ENCODE results near the genes AP1G2 and TM9SF1.

GRCh38 chr14:23567667-23568123 lies at the start of gene AP1G2:
TSS of gene AP1G2 (minus strand) at chr14:23567791.
- PRO-cap, result bidirectional peak, plus-strand start at chr14:23567893, minus-strand start at chr14:23567783

GRCh38 chr14:23954836-23955429 lies 1.4 kb downstream of the DHRS4 start:
- PRO-cap, result no peak

DNA sequence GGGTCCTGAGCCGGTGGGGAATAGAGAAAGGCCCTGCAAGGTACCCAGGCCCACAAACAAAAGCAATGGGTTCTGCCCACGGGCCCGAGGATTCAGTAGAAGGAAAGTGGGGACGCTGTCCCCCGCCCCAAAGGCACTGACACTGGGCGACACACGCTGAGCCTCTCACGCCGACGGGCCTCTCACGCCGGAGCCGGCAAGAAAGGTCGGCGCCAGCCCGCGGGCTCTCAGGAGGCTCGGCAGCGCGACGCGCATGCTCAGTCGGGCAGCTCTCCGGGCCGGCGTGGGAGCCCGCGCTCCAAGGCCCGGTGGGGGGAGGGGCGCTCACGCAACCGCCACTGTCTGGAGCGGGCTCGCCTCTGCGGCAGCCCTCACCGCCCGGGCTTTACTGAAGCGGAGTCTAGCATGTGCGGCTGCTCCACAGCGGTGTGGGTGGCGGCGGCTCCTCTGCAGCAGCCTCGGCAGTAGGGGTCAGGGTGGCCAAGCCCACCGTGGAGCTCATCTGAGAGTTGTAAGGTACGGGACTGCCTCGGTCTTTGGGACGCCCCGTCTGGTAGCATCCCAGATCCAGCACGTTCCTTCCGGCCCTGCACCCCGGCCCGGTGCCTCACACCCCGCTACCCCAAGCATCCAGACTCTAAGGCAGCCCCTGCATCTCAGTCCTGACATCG lies 16.2 kb downstream of the DHRS4 start:
- PRO-cap, result bidirectional peak, plus-strand start at position 335 of the sequence, minus-strand start at position 201 of the sequence

GRCh38 chr14:24036089-24037165 lies 15.4 kb upstream of the CARMIL3 start:
- PRO-cap, result unidirectional peak, minus-strand start at chr14:24036860

- PRO-cap, result no peak
These were observed 7.1 kb downstream of the REC8 start for GRCh38 chr14:24178520-24179797.

GRCh38 chr14:24195159-24196143 lies at the start of gene TM9SF1:
TSS of gene TM9SF1 (minus strand) at chr14:24195441.
- PRO-cap, result bidirectional peak, plus-strand start at chr14:24195344, minus-strand start at chr14:24195246; bidirectional peak, plus-strand start at chr14:24195431, minus-strand start at chr14:24195637; bidirectional peak, plus-strand start at chr14:24196015, minus-strand start at chr14:24195969

- PRO-cap, result no peak
These were observed 7.0 kb downstream of the TGM1 start for GRCh38 chr14:24255823-24256588.

DNA sequence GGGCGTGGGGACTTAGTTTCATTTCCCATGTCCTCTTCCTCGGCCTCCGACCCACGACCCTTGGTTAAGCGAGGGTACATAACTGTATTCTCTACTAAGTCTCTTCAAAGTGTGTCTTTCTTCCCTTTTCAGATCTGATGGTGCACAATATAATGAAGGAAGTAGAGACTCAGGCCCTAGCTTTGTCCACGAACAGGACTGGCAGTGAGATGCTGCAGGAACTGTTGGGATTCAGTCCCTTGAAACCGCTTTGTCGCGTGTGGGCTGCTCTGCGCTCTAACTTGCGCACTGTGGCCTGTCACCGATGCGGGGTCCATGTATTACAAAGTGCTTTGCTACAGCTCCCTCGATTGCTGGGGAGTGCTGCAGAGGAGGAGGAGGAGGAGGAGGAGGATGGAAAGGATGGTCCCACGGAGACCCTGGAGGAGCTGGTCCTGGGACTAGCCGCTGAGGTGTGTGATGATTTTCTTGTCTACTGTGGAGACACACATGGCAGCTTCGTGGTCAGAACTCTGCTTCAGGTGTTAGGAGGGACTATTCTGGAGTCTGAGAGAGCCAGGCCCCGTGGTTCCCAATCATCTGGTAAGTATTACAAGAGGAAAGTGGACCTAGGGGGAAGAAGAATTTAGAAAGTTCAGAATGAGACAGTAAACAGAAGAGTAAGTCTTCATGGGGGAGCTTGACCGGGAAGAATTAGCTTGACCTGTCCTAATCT lies 783 bp downstream of the NOP9 start:
- PRO-cap, result no peak

- PRO-cap, result no peak
These were observed 2.4 kb downstream of the CIDEB start for GRCh38 chr14:24305026-24306212.

GRCh38 chr14:24321992-24322509 lies 10.7 kb downstream of the LTB4R start:
- PRO-cap, result no peak

DNA sequence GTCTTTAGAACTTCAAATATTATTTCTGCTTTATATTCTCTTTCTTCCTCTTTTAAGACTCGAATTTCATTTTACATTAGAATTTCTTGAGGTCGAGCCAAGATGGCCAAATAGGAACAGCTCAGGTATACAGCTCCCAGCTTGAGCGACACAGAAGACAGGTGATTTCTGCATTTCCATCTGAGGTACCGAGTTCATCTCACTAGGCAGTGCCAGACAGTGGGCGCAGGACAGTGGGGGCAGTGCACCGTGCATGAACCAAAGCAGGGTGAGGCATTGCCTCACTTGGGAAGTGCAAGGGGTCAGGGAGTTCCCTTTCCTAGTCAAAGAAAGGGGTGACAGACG lies 17.8 kb upstream of the CMA1 start:
- PRO-cap, result no peak

DNA sequence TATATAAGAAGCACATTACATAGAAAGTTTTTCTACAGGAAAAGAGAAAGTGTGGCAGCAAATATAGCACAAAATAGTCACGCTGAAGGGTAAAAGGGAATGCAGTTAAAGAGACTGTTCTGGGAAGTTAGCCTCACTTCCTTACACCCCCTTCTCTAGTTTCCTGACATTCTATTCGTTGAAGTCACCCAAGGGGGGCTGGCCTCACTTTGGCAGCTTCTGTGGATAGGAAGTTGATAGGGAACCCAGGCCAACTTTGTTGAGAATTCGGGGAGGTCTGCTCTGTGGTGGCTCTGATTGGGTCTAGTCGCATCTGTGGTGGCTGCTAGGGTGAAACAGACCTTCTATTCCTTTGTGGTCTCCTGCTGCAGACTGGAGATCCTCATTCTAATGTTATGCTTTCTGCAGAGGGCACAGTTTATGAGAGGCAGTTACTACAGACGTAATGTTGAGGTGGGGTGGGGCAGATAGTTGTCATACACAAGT lies 28.7 kb upstream of the GZMB start:
- PRO-cap, result no peak

GRCh38 chr14:24817322-24817604 lies 183.3 kb upstream of the GZMB start:
- PRO-cap, result no peak

GRCh38 chr14:25009426-25010337 lies 40.3 kb downstream of the STXBP6 start:
- PRO-cap, result no peak

DNA sequence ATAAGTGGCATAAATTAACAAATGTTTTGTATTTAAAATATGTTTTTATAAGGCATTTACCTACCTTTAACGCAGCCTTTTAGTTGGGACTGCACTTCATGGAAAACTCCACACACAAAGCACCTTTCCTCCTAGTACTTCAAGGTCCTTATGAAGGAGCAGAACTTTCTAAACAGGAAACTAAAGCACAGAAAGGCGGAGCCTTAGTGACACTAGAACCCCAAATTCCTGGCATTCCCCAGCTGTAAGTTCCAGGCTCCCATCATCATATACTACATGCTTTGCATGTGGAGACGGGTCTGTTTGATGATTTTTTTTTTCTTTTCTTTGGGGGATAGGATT lies 39.5 kb downstream of the STXBP6 start:
- PRO-cap, result no peak

- PRO-cap, result no peak
These were observed 813 bp upstream of the STXBP6 start for GRCh38 chr14:25050702-25051217.

GRCh38 chr14:25090986-25091185 lies 40.9 kb upstream of the STXBP6 start:
- PRO-cap, result no peak

DNA sequence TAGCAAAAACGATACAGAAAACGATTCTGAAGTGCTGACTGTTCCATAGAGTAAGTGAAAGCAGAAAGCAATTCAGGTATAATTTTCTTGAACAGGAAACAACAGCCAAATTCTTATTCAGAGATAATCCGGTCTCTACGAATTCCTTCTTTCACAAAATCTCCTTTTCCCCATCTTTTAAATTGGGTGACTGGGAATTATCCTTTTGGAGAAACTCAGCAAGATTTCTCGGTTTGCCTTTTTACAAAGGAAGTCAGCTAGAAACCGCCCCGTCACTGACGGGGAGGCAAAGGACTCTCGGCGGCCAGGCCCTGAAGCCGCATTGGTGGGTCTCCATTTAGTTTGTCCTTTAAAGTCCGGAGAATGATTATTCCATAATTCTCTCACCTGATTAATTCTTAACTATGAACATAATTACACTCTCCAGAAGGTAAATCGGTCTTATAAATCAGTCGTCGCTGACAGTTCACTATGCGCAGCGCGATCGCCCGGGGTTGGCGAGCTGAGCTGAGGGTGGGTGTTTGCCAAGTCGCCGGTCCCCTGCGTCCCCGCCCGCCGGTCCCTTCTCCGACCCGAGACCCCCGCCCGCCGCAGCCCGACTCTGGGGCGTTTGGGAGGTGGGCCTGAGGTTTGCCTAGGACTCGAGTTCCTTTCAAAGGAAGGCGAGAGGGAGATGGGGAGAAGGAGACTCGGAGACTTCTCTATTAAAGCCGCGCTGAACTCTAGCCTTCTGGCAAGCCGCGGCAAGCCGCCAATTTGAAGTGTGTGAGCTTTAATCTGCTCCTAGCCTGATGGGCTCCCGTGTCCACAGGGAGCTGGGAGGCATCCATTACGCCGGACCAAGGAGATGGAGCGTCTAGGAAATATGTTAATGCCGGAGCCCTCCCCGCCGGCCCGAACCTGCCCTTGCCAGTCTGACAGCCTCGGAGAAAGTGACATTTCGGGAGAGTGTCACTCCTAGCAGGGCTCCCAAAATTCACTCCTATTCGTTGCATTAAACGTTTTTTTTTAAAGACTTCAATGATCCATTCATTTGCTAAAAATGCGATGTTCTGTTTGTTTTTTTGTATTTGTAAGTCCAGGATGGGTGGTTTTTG lies 393.0 kb downstream of the NOVA1 start:
- PRO-cap, result no peak

DNA sequence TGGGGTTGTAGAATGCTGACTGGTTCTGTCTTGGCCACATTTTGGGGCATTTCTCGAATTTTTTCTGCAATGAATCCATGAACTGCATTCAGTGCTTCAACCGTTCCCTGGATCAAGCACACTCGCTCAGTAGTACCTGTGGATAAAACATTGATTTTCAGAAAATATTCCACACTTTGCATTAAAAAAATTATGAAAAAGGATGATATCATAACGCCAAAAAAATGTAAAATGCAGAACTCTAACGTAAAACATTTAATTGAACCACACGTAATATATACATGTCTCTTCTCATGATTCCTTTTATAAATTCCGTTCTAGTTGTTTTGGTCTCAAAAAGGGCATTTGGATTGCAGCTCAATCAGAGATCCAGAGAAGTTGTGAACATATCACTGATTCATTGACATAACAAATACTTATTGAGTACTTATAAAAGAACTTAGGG lies 117.8 kb downstream of the NOVA1 start:
- PRO-cap, result no peak

DNA sequence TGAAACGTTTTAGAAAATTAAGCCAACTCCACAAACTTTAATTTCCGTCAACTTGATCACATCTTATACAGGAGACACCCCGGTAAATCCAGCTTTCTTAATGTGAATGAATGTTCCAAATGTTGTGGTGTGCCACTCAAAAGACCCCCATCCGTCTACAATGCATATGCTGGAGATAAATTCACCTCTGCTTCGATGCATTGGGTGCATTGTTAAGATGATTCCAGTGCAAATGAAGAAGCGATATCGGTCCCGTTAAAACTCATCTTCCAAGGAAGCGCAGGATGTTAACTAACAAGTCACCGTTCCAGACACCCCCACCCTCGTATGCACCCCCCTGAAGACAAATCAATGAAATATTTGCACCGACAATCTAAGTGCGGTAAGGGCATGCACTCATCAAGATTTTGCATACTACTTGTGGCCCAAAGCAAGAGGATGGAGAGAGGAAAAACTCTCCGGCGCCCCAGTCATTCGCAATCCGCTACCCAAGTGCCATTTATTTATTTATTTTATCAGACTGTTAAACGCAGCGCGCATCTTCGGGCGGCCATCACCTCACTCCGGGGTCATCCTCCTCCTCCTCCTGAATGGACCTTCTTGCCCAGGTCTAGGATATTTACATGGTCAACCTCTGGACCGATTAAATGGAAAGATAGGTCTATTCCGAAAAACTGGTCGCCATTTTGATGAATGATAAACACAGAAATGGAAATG lies 1.3 kb downstream of the NOVA1 start:
- PRO-cap, result no peak